Rectum (tissue), 1 donor: ENCODE measurements around a stretch of chr3.

- PRO-cap, result no peak
Observed at GRCh38 chr3:123123758-123124496, 57.1 kb downstream of the PDIA5 start.

DNA sequence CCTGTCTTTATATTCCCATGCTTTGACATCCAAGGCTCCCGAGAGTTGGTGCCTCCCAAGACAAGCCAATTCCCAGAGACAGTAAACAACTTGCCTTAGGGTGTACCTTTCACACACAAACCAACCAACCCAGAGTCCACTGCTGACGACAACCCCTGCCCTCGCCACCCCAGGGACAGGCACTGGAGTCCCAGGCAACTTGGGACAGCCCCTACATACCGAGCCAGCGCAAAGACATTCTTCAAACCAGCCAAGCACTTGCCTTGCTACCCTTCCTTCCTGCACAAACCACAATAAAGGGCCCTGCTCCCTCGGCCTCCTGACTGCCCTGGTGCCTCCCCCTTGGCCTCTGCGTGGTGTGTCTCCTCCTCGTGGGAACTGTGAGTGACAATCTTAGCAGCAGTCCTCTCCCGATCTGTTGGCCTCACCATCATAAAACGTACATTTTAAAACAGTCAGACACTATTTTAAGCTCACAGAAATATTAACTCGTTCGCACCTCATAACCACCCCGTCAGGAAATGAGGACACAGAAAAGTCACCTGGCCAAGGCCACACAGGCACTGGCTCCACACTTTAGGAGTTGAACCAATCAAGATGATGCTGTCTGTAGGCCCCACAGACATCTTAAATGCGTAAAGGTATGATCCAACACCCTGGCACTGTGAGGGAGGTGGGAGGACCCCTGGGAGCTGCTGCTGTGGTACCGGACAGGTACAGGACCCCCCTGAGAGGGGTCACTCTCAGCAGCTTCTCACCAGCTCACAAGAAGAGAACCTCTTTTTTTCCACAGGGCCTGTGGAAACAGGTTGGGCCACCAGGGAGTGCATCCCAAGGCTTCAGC, 113.7 kb downstream of the ADCY5 start:
- PRO-cap, result no peak

DNA sequence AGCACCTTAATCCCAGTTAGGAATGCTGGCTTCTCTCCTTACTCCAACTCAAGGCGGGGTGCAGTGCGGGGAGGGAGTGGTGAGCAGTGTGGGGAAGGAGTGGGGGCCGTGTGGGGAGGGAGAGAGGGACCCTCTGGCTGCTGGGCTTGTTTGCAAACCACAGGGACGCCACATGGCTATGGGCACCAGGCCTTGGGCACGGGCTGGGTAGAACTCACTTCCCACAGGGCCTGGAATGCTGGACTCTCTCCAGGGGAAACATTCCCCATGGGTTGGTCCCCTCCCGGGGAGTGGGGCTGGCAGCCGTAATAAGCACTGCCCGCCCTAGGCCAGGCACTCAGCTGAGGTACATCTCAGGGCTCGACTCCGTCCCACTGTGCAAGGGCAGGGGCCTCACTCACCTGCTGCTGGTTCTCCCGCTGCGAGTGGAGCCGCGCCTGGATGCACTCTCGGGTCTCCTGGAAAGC, 96.8 kb downstream of the ADCY5 start:
- PRO-cap, result no peak

- PRO-cap, result bidirectional peak, plus-strand start at chr3:123409930, minus-strand start at chr3:123409766
Observed at GRCh38 chr3:123409611-123410392, 39.1 kb downstream of the ADCY5 start.

DNA sequence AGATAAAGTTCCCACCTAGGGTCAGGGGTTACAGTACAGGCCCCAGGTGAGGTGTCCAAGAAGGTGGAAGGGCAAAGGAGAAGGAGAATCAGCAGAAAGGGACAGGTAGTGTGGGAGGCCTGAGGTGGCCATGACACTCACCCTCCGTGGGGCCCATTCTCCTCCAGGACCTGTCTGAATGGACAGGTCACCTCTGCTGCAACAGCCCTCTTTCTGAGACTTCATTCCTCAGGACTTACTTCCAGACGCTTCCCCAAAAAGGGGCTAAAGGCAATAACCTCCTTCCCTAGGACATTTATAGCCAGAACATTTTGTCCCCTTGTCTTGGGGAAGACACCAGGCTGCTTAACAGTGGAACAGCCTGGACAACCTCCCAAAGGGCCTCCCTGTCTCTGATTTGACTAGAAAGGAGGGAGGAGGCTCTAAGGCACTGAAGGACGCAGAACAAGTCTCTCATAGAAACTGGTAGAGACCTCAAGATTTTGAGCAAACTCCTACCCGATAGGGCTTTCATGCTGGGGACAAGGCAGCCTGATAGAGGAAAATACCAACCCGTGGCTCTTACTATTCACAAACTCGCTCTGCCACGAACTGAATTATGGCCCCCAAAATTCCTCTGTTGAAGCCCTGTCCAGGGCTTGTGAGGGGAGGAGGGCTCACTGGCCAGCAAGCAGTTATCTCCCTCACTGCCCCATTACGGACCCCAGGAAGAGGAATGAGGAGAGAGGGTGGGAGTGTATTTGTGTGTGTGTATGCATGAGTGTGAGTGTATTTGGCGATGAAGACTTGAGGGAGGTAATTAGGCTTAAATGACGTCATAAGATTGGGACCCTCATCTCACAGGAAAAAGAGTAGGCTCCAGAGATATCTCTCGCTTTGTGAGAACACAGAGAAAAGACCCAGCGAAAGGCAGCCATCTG, 32.6 kb downstream of the ADCY5 start:
- PRO-cap, result bidirectional peak, plus-strand start at position 404 of the sequence, minus-strand start at position 215 of the sequence

- PRO-cap, result no peak
Observed at GRCh38 chr3:123424400-123425017, 24.4 kb downstream of the ADCY5 start.

DNA sequence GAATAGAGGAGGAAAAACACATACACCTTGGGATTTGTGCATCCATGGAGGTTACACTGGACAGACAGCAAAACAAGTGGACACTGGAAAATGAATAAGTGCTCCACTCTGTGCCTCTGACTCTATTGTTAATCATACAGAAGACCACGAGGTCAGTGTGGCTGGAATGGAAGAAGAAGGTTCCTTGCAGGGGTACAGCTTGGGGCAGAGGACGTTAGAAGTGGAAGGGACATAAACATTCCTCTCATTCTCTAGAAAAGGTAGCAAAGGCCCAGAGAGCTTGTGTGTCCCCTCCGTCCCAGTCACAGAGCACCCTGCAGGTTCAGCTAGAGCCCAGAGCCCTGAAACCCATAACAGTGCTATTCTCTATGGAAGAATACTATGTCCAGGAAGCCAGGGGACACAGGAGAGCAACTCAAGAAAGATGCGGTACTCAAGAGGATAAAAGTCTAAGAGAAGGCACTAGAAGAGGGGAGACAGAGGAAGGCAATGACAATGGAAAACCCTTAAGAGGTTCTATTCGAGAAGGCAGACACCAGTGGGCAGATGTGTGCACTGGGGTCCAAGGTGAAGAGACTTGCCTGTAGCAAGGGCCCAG, 3.0 kb downstream of the ADCY5 start:
- PRO-cap, result no peak

GRCh38 chr3:123585888-123585971, 877 bp upstream of the HACD2 start:
- PRO-cap, result no peak

- PRO-cap, result no peak
Observed at GRCh38 chr3:123610275-123610817, 25.5 kb upstream of the HACD2 start.

DNA sequence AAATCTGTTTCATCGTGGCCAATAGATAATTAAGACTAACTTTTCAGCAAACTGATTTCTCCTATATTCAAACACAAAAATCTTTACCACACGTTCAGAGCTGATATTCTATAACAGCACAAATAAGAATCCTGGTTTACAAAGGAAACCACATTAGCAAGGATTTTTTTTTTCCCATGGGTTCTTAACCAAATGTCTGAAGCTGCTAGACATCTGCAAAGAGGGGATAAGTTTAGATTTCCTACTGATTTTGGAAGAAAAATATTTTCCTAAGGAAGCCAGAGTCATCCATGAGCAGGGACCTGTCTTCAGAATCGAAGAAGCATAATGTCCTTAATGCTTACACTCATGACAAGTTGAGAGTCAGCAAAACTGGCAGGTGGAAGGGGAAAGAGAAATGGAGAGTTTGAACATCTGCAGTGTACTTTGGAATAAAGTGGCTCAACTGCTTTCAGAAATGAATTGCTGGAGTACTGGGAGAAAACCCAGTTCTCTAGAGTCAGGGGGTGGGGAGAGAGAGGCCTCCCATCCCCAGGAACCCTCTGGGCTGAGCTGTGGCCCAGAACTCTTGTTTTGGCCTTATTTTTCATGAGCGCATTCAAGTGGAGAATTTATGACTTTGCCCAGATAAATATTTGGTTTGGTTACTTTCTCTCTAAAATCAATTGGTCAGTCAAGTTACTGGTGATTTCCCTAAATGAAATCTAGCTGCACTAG, 28.5 kb upstream of the HACD2 start:
- PRO-cap, result no peak

DNA sequence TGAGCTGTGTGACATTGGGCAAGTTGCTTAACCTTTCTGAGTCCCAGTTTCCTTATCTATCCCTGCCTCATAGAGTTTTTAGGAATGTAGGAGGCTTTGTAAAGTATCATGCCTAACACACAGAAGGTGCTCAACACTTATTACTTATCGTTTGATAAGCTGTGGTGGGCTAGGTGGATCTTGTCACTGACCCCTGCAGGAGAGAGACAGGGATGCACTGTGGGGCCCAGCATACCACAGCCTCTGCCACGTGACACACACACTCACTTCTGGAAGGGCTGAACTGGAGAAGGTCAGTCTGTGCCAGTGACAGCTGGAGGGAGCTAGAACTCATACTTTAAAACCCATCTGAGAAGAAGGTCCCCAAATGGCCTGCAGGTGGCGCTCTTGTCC, 57.4 kb upstream of the HACD2 start:
- PRO-cap, result no peak

DNA sequence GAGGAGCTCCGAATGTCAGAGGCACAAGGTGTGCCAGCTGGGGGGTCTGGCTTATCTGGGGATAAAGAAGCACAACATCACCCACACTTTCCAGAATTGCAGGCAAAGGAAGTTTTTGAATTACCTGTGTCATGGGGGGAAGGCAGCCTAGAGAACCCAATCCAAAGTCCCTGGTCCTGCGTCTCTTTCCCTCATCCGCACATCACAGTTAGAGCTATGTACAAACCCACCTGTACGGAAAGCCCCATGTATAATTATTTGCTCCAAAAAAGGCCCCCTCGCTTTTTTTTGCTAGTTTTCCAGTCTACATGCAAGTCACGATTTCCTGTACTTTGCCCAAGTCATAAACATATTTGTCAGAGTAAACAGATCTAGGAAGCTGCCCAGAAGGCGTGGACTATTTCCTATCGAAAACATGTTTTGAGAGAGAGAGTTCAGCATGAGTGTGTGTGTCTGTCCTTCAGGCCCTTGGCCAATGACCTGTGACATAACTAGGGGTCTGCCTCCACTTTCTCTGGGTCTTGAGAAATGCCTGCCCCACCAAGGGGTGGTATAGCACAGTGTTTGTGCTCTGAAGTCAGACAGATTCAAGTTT, 72.6 kb upstream of the HACD2 start:
- PRO-cap, result unidirectional peak, plus-strand start at position 416 of the sequence

DNA sequence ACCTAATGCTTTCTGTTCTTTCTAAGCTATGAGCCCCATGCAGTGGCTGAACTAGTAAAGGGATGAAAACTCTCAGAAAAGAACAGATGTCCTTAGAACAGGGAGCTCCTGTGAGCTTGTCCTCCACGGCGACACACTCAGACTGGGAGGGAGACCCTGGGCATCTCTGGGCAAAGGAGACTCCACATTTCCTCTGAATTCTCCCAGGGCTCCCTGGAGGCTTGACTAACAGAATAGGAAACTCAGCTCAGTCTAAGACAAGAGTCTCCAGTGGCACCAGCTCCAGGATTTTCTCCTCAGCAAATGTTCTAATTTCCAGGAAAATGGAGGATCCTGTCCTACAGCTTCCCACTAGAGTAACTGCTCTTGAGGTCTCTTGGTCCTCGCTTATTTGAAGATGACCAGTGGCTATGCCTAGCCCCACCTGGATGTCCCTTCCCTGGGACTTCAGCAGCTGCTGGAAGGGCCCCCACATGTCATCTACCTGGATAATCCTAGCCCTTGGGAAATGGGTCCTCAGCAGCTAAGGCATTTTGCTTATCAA, 74.8 kb upstream of the HACD2 start:
- PRO-cap, result no peak

DNA sequence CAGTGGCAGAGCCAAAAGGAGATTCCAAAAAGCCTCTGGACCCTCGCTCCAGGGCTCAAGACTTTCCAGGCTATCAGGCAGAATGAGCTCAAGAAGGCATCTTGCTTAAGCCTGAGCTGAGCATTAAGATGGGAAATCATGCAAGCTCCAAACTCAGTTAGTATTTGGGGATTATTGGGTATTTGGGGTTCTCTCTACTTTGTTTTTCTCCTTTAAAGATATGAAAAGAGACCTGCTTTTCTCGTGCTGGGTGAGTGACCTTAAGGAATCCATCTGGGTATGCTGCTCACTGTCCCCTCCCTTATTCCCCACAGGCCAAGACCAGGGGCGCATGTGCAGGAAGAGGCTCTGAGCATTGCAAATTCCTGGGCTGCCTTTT, 75.3 kb upstream of the HACD2 start:
- PRO-cap, result no peak

DNA sequence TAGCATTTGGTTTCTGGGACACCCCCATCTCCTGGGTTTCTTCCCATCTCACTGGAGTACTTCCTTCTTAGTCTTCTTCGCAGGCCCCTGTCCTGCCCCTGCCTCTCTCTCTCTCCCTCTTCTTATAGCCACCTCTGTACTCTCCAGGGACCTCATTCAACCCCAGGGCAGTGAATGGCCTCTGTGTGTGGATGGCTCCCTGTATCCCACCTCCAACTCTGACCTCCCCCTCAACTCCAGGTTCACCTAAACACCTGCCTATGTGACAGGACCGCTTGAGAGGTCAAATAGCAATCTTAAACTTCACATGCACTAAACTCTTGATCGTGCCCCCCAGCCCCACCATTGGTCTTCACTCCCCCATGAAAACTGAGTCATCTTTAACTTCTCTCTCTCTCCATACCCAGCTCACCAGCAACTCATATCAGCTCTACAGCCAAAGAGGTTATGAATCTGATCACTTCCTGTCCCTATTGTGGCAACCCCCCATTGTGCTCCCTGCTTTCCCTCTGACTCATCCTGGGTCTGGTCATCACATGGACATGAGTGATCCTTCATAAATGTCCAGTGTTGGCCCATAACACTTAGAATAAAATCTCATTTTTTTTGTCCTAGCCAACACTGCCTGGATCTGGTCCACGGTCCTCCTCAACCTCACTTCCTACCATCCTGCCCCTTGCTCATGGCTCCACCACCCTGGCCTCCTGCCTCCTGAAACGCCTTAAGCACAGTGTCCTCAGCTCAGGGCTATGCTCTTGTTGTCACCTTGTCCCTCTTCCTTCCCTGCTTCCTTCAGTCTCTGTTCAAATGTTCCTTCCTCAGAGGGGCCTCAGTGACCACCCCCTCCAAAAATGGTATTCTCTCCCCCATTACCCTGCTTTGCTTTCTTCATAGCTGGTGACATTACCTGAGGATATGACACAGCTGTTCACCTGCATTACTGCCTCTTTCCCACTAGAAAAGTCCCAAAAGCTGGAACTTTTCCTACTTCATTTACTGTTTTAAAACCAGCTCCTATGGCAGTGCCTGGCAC, 103.5 kb upstream of the HACD2 start:
- PRO-cap, result no peak

GRCh38 chr3:123754971-123755422, 129.1 kb downstream of the MYLK start:
- PRO-cap, result no peak

- PRO-cap, result no peak
Observed at GRCh38 chr3:123779028-123779334, 105.2 kb downstream of the MYLK start.

DNA sequence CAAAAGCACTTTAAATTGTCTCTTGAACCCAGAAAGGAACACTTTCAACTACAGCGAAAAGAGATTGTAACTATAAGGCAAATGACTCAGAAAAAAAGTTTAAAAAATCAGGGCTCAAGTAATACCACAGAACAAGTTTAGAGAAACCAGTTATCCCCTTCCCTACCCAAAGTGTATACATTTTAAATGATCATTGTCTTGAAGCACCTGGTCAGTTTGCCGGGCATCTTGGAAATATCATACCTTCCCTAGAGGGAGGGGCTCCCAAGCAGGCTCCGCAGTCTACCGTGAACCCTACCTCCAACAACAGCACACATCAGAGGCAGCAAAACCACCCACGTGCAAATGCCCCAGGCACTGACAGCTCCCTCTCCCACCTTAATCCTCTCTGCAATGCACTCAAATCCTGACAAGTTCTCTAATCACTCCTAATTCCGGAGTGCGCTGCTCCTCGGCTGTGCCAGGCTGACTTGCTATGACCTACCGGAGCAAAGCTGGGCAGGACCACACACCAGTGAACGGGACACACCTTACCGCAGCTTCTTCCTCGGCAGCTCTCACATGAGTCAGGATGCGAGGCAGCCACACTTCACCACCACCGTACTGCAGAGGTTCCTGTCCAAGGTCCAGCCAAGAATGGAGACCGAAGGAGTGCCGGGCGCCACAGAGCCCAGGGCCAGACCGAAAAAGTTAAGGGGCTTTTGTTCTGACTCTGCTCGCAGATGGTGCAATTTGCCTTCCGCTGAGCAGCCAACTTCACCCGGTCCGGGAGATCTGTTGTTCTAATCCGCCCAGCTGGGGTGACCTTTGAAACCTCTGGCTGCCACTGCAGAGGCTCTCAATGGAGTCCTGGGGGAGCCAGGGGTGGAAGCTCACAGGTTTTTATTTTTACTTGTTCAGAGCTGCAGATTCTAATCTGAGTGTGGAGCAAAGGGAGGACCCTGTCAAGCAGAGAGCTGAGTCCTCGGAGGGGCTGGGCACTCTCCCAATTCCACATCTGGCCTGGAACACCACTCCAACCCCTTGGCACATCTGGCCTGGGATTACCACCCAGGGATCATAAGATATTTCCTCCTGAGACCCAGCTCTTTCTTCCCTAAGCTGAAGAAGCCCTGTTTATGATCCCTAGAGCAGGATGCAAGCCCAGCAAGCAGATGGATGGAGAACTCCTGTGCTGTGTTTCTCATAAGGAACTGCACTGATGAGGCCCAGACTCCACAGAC, 84.4 kb downstream of the MYLK start:
- PRO-cap, result bidirectional peak, plus-strand start at position 507 of the sequence, minus-strand start at position 390 of the sequence; bidirectional peak, plus-strand start at position 562 of the sequence, minus-strand start at position 559 of the sequence

- PRO-cap, result no peak
Observed at GRCh38 chr3:123976842-123977219, 15.1 kb downstream of the ROPN1 start.

- PRO-cap, result no peak
Observed at GRCh38 chr3:124034865-124035384, 1.8 kb downstream of the KALRN start.